Melanocyte of skin (primary cell): ENCODE measurements around a stretch of chr2.

GRCh38 chr2:166239412-166239956 is 111.7 kb upstream of the SCN1A start:
- CAGE, long polyA plus RNA, 2 experiments = no peak in any of the 2 experiments

GRCh38 chr2:166375131-166375632 is 562 bp downstream of the SCN9A start:
- CAGE, long polyA plus RNA, 2 experiments = no peak in any of the 2 experiments

DNA sequence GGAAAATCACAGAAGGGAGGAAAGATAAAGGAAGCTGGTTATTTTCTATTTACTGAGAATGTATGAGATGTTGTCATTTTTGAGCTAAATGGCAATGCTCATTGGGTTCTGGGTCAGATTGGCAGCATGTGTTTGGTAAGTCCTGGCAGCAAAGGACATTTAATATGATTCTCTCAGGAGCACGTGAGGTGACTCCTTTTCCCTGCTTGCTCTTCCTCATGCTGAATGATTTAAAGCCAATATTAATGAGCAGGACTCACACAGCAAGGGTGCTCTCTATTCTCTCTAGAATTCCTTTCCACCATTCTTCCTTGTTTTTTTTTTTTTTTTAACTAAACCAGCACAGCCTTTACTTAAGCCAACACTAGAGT is 106.3 kb upstream of the B3GALT1 start:
- CAGE, long polyA plus RNA, 2 experiments = no peak in any of the 2 experiments

DNA sequence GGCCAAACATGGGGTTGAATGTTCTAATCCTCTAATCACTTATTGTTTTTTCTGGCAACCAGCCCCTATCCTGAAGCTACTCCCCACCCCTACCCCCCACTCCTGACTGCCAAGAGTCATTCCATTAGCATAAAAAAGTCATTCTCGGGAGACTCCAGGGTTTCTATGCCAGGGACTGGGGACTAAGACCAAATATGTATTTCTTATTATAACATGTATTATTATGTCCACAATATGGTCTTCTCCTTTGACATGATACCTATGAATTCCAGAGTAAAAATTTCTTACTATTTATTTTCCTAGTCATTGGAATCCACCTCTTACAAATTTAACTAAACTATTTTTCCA is 102.5 kb upstream of the B3GALT1 start:
- CAGE, long polyA plus RNA, 2 experiments = no peak in any of the 2 experiments

DNA sequence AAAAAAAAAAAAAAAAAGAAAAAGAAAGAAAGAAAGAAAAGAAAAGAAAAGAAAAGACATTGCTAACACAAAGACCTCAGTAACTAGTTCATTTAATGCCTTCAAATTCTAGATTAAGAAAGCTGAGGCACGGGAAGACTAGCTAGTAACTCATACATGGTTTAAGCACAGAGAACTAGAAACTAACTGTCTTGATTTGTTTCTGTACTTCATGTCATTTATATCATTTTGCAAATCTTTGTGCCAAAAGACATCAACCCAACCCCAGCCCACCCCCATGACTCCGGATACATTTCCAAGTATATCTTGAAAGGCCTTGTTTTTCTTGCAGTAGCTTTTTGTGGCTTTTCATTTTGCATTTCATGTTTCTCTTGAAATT is 101.6 kb upstream of the B3GALT1 start:
- CAGE, long polyA plus RNA, 2 experiments = no peak in any of the 2 experiments

DNA sequence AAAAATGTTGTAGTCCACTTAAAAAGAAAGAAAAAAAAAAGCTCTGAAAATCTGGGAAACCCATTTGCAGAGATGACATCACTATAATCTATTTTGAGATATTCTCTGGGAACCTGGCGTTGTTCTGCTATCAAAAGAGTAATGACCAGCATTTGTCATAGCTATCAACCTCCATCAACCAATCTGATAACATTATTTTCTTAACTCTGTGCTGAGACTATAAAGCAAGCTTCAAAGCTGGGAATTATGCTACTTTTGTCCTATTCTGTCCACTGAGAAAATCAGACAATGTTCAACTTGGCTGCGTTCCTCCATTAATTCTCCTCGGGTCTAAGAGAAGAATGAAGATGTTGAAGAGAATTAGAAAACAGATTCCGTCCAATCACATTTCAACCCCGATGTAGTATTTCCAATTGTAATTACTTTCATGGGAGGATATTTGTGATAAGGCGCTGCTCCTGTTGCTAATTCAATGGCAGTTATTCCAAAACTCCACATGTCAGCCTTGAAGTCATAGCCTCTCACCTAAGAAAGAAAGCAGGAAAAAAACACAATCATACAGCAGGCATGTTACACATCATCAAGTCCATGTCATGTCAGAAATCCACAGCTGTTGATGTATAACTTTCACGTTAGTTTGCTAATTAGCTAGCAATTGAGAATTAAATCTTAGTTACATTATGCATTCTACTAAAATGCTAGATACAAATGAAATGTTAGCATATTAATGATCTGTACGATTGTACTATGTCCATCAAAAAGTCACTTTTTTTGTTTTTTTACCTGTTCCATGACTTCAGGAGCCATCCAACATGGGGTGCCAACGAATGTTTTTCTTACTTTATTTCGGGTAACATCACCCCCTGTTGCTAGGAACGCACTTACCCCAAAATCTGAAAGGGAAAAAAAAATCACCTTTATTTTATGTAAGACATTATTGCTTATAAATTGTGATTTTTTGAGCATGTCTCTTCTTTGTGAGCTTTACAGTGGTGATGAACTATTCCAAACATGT is 107.2 kb downstream of the STK39 start:
- CAGE, long polyA plus RNA, 2 experiments = no peak in any of the 2 experiments

GRCh38 chr2:168190549-168191368 is 56.6 kb downstream of the STK39 start:
- CAGE, long polyA plus RNA, 2 experiments = no peak in any of the 2 experiments

DNA sequence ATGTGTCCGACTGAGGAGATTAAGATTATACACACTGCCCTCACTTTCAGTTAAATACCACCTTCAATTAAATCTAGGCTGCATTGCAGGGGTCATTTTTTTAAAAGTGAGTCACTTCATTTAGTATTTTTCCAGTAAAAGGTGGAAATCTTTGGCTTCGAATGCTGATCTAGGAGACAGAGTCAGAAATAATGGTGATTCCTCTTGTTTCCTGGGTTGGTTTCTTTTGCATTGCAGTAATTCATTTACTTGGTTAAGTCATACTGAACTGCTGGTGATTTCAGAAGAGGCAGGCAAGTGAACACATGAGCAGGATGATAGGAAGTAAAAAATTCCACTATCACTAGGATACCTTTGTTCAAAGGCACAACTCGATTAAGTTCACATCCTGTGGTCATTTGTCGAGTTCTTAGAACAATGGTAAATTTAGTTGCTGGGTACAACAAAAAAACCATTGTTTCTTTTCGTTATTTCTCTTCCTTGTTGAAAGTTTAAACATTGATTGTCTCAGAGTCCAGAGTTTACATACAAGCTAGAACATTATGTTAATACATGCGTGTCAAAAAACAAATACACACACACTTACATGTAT is 26.5 kb downstream of the STK39 start:
- CAGE, long polyA plus RNA, 2 experiments = no peak in any of the 2 experiments

- CAGE, long polyA plus RNA, 2 experiments = no peak in any of the 2 experiments
Observed at GRCh38 chr2:168798917-168799368, 3.5 kb upstream of the NOSTRIN start.

DNA sequence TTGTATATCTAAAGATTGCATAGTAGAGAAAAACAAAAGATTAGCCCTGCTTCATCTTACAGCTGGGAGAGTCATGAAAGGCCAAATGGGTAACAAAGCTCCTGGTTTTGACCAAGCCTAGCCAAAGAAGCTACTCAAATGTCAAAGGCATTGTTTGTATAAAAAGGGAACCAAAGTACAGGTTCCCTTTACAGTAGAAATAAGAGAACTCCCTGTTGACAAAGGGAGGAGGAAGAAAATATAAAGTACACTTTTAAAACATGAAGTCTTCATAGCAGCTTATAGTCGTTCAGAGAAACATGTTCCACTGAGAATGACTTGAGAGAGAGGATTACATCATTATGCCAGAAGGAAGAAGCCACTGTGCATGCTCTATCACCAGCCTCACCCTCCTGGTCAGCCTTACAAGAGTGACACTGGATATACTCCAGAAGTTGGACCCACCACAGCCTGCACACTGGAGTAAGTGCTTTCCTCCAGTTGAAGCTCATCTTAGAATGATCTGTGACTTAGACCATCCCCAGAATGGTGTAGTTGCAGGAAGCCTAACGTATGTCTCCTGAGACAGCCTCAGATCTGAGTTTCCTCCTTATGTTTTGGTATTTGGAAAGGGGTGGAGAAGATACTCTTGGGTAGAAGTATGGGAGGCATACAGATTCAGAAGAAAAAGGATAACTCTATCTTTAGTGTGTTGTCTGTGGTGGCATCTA is 2.4 kb upstream of the DHRS9 start:
- CAGE, long polyA plus RNA, 2 experiments = no peak in any of the 2 experiments

DNA sequence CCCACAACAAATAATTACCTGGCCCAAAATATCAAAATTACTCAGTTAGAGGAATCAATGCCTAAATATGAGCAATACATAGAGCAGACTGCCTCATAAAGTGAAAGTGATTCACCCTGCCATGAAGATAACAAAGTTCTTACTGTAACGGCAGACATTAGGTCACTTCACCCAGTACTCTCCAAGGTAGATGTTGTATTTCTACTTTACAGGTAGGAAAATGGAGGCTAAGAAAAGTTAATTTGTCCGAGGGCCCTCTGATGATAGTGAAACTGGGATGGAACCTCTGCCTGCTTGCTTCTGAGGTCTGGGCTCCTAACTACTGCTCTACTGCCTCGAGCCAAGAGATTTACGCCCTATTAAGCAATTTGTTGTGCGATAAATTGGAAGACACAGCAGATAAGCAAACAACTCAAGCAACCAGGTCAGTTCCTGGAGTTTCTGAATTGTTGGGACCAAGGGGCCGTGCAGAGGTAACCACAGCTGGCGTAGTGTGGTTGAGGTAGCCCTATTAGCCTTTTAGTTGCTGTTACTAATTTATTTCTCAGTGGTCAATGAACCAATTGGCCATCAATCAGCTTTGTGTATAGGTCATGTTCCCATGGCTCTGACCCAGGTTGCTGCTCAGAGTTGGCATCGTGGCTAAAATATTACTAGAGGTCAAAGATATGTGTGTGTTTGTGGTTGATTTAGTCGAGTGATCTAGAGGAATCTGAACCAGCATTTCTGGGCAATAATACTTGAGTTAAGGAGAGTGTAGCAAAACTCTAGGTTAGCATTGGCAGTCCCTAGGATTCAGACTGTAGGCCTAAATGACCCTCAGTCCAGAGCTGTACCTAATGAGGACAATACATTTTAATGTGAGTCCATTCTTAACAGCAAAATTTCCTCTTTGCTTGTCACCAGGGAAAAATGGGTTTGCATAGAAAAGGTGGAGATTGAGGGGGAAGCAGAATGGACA is 5.0 kb downstream of the DHRS9 start:
- CAGE, long polyA plus RNA, 2 experiments = no peak in any of the 2 experiments

GRCh38 chr2:169107932-169108289 is 38.5 kb downstream of the DHRS9 start:
- CAGE, long polyA plus RNA, 2 experiments = no peak in any of the 2 experiments

DNA sequence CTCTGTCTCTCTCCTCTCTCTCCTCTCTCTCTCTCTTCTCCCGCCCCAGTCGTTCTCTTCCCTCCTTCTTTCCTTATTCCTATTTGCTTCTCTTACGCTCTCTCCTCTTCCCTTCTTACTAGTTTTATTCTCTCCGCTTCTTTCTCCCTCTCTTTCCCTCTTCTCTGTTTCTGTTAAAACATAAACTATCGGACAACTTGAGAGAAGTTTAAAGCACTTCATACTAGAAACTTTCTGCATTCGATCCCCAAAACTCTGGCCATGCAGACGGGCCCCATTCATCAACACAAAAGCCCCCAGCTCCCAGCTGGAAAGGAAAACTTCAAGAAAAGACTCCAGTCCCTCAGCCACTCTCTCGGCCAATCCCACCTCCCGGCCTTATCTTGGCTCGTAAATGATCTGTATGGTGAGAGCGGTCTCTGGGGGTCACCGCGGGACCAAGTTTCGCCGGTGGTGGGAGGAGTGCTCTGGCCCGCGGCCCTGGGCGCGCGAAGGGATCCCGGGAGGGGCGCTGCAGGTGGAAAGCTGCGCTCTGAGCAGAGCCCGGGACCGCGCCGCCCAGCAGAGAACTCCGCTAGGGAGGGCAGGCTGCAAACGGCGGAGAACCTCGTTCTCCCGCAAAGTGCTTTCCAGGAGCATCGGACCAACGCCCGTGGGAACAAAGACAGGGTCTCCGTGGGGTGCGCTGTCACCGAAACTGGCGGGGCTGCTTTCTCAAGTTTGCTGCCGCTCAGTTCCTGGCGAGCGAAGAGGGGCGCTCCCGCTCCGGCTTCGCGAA is 753 bp downstream of the LRP2 start:
- CAGE, long polyA plus RNA, 2 experiments = no peak in any of the 2 experiments

GRCh38 chr2:169734546-169735226 is 1.1 kb downstream of the KLHL23 start:
- CAGE, long polyA plus RNA, 2 experiments = no peak in any of the 2 experiments

DNA sequence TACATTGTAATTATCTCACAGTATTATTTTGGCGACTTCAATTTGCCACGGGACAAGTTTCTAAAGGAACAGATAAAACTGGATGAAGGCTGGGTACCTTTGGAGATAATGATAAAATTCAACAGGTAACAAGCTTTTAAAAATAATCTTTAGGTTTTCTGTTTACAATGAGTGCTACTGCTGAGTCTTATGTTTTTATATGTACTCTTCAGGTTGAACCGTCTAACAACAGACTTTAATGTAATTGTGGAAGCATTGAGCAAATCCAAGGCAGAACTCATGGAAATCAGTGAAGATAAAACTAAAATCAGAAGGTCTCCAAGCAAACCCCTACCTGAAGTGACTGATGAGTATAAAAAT is 6.8 kb downstream of the SSB start:
- CAGE, long polyA plus RNA, 2 experiments = no peak in any of the 2 experiments

- CAGE, long polyA plus RNA, 2 experiments = no peak in any of the 2 experiments
Observed at GRCh38 chr2:170000281-170000918, 173.1 kb downstream of the UBR3 start.

GRCh38 chr2:170085683-170086449 is 92.1 kb upstream of the MYO3B start:
- CAGE, long polyA plus RNA, 2 experiments = no peak in any of the 2 experiments

GRCh38 chr2:170086943-170087788 is 90.8 kb upstream of the MYO3B start:
- CAGE, long polyA plus RNA, 2 experiments = no peak in any of the 2 experiments

DNA sequence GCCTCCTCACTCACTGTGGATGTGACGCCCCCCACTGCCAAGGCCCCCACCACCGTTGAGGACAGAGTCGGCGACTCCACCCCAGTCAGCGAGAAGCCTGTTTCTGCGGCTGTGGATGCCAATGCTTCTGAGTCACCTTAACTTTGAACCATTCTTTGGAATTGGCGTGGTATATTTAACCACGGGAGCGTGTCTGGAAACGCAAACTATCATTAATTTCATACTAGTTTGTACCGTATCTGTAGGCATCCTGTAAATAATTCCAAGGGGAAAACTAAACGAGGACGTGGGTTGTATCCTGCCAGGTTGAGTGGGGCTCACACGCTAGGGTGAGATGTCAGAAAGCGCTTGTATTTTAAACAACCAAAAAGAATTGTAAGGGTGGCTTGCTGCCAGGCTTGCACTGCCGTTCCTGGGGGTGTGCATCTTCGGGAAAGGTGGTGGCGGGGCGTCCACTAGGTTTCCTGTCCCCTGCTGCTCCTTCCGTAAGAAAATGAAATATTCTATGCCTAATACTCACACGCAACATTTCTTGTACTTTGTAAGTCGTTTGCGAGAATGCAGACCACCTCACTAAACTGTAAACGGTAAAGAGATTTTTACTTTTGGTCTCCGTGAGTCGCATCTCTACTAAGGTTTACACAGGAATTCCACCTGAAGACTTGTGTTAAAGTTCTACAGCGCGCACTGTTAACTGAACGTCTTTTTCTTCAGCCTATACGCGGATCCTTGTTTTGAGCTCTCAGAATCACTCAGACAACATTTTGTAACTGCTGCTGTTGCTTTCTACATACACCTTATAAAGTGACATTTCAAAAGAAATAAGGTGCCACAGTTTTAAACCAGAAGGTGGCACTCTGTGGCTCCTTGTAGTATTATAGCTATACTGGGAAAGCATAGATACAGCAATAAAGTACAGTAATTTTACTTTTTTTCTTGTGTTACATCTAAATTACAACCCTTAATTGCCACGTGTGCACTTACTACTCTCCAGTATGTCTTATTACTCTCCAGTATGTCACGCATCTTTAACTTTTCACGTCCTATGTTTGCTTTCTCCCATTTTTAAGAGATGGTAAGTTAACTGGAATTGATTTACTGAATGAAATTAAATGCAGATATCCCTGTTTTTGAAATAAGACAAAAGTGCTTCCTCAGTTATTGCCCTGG is 37.3 kb downstream of the GORASP2 start:
- CAGE, long polyA plus RNA, 2 experiments = no peak in any of the 2 experiments

- CAGE, long polyA plus RNA, 2 experiments = no peak in any of the 2 experiments
Observed at GRCh38 chr2:171317676-171318071, 116.1 kb downstream of the METTL8 start.